Neuron (in vitro differentiated cells): ENCODE results near the genes ATF4 and RPS19BP1.

- PRO-cap: no peak
These were observed 7.3 kb upstream of the MIEF1 start for GRCh38 chr22:39494711-39495232.

DNA sequence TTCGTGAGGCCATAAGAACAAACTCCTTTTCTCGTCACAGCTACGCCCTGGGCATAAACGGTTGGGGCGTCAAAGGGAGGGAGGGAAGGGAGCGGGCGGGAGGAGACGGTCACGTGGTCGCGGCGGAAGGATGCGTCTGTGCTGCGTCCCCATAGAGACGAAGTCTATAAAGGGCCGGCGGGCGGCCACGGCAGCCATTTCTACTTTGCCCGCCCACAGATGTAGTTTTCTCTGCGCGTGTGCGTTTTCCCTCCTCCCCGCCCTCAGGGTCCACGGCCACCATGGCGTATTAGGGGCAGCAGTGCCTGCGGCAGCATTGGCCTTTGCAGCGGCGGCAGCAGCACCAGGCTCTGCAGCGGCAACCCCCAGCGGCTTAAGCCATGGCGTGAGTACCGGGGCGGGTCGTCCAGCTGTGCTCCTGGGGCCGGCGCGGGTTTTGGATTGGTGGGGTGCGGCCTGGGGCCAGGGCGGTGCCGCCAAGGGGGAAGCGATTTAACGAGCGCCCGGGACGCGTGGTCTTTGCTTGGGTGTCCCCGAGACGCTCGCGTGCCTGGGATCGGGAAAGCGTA is at the start of gene ATF4:
Gene ATF4 (plus strand): TSS at position 196 of the 569 bp plus-strand sequence.
- PRO-cap: bidirectional peak, plus-strand start at position 212 of the sequence, minus-strand start outside the sequence

GRCh38 chr22:39528215-39529060 is 4.1 kb downstream of the RPS19BP1 start:
- PRO-cap: bidirectional peak, plus-strand start at chr22:39528346, minus-strand start at chr22:39528143

DNA sequence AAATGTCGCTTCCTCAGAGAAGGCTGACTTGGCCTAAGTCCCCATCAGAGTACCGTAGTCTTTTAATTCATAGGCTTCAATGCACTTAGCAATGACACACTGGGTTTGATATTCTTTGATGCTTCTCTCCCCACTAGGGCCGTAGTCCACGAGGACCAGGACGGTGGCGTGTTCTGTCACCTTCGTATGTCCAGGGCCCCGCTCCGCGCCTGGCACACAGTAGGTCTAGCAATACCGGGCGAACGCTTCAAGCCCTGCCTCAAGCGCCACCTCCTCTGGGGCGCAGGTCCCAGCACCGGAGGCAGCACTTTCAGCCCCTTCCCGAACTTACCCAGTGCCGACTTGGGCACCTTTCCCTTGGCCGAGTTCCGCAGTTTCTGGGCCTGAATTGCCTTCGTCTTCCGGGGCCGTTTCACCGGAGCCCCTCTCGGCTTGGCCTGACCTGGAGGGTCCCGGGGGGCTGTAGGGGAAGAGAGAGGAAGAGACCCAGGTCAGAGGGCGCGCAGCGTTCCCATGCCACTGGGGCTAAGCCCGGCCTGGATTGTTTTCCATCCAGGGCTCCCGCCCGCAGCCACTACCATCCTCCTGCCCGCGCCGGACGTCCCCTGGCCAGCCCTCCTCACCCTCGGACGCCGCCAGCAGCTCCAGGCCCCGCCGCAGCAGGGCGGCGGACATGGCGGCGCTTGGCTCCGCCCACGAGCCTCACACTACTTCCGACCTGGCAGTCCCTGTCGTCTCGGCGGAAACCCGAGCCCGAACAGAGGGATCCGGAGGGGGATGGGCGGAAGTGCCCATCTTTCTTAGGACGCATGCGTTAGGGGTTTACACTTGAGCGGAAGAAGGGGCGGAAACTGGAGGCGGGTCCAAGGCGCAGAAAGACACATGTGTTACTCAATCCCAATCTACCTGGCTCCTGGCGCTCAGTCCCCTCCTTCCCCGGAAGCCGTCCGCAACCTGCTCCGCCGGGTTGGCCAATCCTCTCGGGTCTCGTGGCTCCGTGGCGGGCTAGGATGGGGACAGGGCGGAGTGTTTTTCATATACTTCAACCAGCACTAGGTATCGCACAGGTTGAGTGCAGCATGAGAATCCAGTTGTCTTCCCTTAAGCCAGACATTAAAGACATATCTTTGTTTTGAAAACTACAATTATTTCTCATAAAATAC is at the start of gene RPS19BP1:
Gene RPS19BP1 (minus strand): TSS at position 685 of the 1,163 bp plus-strand sequence.
- PRO-cap: bidirectional peak, plus-strand start at position 450 of the sequence, minus-strand start at position 379 of the sequence; bidirectional peak, plus-strand start at position 1,036 of the sequence, minus-strand start at position 685 of the sequence

- PRO-cap: no peak
These were observed 64.0 kb downstream of the CACNA1I start for GRCh38 chr22:39634335-39635135.

- PRO-cap: no peak
These were observed 10.3 kb downstream of the GRAP2 start for GRCh38 chr22:39911222-39911595.

- PRO-cap: no peak
These were observed 13.1 kb upstream of the TMA7B start for GRCh38 chr22:39946705-39947921.

DNA sequence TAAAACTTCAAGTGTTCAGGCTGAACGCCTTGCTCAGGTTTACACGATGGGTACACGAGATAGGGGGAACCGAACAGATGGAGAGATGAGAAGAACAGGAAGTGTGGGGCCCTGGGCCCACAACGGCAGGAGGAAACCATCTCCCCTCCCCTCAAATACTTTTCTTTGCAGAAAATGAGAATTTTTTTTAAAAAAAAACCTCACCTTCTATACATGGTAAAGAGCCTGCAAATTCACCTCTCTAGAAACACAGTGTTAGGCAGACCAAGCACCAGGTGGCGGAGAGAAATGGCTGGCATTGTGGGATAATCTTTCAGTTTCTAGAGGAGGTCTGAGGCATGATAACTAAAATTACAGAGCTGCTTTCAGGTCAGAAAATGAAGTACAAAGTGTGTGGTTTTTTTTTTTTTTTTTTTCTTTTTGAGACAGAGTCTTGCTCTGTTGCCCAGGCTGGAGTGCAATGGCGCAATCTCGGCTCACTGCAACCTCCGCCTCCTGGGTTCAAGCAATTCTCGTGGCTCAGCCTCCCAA is 8.5 kb upstream of the TMA7B start:
- PRO-cap: no peak

DNA sequence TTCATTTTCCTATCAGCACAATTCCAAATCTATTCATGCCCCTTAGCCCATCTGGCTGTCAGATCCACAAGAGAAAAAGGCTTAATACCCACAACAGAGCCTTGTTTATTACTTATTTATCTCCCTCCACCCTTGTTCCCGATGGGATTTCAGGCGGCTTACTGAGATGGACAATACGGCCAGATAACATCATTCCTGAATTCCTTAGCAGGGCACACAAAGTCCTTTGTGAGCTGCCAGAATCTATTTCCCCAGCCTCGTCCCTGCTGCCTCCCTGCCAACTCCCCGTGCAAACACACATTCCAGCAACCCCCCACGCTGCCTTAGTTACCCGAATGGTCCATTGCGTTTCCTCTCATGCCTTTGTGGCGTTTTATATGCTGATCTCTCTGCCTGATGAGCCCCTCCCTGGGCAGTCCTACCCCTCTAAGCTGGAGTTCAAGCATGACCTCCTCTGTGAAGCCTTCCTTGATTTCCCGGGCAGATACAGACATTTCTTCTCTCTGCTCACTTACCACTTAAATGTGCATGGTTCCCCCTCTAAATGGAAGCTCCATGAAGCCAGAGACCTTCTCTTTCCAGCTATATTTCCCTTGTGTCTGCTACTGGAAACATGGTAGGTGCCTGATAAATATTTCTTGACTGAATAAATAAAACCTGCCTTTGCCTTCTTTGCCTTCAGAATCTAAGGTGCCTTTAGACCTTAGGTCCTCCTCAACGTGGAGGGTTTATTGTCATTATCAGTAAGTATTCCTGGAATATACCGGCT is 8.5 kb downstream of the TMA7B start:
- PRO-cap: no peak

- PRO-cap: no peak
These were observed 12.3 kb downstream of the TMA7B start for GRCh38 chr22:39972267-39973116.

- PRO-cap: no peak
These were observed 1.0 kb downstream of the FAM83F start for GRCh38 chr22:39995837-39996144.

DNA sequence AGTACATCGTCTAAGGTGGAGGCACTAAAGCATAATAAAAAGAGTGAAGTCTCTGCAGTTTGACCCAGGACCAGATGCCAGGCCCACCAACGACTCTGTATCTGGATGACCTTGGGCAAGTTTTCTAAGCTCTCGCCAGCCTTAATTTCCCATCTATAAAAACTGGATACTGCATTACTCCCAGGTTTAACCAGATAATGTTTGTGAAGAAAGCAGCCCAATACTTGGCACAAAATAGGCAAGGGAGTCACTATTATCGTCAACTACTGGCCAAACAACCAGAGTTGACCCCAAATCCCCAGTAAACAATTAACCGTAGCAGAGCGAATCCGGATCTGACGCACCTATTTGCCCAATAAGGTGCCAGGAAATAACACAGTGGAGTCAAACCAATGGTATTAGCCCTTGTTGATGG is 49.1 kb downstream of the FAM83F start:
- PRO-cap: bidirectional peak, plus-strand start outside the sequence, minus-strand start at position 311 of the sequence

DNA sequence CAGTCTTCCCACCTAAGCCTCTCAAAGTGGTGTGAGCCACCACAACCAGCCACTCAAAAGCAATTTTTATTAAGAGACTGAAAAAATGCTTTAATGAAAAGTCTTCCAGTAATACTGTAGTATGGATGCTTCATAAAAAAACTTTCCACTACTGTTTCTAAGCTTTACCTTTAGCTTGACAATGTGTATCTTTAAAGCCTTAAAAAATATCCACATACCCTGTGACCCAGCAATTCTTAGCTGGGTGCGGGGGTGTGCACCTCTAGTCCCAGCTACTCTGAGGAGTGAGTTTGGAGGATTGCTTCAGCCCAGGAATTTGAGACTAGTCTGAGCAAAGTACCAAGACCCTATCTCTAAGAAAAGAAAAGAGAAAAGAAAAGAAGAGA is 81.9 kb downstream of the FAM83F start:
- PRO-cap: no peak

- PRO-cap: no peak
These were observed 89.3 kb downstream of the FAM83F start for GRCh38 chr22:40083982-40084550.

GRCh38 chr22:40175460-40176205 is 2.1 kb upstream of the TNRC6B start:
- PRO-cap: no peak

DNA sequence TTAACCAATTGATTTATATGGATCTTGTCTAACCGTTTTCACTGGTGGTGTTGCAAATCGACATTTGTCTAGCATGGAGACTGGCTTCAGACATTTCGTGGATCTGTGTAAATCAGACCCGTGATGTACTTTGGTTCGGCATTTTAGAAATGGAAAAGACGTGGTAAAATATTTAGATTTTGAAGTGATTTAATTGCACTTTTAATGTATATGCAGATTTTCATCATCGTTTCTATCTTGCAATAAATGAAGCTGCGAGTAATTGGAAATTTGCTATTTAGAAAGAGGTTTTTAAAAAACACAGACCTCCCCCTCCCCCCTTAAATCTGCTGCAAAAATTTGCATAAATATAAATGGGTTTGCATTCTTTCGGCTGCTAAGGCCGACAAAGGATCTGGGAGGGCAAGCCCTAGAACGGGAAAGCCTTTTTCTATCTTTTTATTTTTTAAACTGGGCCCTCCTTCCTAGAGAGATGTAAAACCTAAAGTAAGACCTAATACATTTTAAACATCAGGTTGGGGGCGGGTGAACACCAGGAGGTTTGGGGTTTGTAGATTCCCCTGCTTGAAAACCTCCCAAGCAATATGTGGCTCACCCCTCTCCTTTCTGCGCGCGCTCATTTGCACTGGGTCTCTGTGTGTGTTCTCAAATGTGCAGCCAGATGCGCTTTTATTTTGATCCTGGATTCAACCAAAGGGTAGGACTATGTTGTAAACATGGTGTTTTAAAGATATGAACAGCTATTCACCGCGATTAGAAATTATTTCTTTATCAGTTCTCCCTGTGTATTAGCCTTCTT is 639 bp downstream of the TNRC6B start:
- PRO-cap: bidirectional peak, plus-strand start at position 376 of the sequence, minus-strand start at position 151 of the sequence; bidirectional peak, plus-strand start at position 668 of the sequence, minus-strand start at position 624 of the sequence

DNA sequence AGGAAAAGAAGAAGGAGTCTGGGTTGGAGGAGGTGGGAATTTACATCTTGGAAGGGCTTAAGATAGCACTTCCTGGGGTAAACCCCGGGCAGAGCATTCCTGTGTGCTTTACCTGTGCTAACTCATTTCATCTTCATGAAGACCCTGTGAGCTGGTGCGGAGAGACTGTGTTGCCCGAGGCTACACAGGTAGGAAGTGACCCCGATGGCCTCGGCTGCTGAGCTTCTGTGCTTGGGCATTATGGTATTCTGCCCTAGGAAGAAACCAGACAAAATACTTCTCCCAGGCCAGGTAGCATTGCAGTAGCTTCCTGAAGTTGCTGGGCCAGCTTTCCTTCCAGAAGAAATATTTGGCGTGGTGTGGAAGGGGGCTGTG is 16.4 kb downstream of the TNRC6B start:
- PRO-cap: no peak

DNA sequence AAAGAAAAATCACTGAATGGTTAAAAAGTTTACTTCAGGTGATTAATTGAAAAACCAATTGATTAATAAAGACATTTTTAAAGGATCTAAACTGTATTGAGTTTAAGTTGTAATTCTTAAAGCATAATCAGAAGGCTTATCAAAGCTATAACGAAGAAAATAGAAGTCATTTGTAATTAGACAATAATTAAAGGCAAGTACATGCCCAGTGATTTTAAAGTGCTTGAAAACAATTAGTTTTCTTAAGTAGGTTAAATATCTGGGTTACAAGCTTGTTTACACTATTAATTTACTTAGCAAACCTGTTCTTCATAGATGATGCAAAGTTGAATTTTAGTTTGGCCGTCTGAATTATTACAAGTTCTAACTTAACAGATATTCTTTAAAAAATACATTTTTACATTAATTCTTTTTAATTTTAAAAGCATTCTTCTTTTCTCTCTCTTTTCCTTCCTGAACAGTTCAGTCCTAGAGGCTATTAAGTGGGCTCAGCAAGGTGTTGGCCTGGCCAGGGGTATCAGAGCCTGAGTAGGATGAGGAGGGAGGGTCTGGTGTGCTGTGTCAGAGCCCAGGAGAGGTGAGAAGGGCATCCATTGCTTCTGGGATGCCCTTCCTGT is 20.3 kb downstream of the TNRC6B start:
- PRO-cap: no peak

DNA sequence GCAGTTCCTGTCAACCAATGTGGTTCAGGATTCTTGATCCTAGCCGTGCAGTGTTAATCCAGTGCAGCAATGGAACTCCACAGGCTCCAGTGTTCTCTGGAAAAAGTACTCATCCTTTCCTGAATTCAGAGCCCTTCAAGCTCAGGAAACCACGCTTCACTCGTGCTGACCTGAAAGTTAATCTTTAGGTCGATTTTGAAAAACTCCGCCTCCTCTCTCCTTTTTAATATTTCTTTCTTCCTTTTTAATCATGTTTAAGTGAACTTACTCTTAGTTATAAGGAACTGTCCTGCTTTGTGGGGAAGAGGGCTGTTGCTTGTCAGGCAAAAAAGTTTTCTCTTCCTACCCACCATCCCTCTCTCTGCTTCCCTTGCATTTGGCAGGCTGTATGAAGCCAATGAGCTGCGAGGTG is 14.3 kb upstream of the ADSL start:
- PRO-cap: no peak

- PRO-cap: no peak
These were observed 7.6 kb upstream of the ADSL start for GRCh38 chr22:40338636-40339215.